Endothelial cell (in vitro differentiated cells): ENCODE data around the genes OR2AG2 and CYB5R2.

GRCh38 chr11:6468874-6469451 is 4.8 kb downstream of the TRIM3 start:
- PRO-cap, result bidirectional peak, plus-strand start at chr11:6469337, minus-strand start at chr11:6469053

GRCh38 chr11:6477991-6478447 is 3.1 kb downstream of the ARFIP2 start:
- PRO-cap, result no peak

DNA sequence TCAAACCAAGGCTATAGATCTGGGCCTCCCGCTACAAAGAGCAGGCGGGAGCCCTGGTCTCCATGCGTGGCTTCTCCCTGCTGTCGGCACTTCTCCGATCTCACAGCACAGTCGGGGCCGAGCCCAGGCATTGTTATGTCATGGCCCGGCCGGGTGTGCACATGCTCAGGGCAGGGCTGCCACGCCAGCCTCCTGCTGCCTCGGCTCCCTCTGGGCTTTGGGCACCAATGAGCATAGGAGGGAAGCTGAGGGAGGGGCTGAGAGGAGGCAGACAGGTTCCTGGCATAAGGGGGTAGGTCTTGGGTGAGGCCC is 16.7 kb downstream of the RRP8 start:
- PRO-cap, result no peak

DNA sequence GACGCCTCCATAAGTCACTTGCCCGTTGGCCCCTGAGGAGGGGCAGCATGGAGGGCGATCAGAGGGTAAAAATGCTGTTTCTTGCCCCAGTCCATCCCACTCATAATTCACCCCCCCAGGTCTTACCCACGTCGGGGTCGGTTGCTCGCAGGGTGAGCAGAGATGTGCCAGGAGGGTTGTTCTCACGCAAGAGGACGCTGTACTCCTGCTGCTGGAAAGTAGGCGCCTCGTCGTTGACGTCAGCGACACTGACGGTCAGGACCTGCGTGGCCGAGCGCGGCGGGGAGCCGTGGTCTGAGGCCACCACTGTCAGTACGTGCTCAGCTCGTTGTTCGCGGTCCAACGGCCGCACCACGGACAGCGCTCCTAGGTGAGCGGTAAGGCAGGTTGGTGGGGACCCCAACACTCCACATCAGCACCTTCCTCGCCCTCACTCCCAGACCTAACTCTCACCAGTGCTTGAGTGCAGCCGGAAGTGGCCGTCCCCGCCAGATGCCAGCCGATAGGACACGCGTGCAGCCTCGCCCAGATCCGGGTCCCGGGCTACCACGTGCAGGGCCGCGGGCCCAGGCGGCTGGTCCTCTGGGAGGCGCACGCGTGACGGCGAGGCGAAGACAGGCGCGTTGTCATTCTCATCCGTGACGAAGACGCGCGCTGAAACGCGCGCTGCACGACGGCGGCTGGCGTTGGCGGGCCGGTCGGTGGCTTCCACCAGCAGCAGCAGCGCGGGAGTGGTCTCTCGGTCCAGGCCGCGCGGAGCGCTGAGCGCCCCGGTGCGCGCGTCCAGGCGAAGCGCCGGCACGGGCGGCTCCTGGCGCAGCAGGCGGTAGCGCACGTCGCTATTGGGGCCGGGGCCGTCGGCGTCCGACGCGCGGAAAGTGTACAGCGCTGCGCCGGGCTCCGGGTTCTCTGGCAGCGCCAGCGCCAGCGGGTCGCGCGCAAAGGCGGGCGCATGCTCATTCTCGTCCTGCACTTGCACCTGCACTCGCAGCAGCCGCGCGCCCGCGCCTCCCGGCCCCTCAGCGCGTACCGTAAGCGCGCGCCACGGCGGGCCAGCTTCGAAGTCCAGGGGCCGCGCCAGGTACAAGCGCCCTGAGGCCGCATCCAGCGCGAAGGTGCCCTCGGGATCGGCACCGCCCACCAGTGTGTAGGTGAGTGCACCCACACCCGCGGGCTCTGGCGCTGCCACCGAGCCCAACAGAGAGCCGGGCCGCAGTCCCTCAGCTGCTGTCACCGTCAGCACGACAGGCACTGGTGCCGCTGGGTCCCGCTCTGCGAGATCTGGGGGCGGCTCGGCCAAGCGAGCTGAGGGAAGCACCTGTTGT is 10.8 kb upstream of the TPP1 start:
- PRO-cap, result no peak

GRCh38 chr11:6743367-6743952 is 28.3 kb downstream of the OR2AG2 start:
- PRO-cap, result no peak

DNA sequence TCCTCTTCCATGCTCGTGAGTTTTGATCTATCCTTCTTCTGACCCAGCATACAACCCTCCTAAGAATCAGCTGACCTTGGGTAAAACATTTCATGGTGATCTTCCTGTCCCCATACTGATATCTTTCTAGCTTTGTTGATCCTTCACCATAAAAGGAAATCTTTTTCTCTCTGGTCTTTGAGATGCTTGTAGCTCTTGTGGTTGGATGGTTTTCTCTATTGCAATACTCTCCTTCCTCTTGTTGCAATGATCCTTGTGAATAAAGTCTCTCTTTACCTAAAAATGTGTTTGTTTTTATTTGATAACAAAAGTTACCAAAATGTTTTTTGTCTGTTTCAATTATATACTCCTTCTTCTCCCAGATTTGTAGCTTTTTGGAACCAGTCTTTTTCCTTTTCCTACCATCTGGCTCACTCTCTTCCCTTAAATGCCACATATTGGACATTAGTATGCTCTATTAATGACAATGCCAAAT is 26.0 kb downstream of the OR2AG2 start:
- PRO-cap, result no peak

- PRO-cap, result unidirectional peak, minus-strand start at chr11:6746471
These were observed 25.3 kb downstream of the OR2AG2 start for GRCh38 chr11:6746204-6747148.

GRCh38 chr11:6771707-6772170 is at the start of gene OR2AG2:
Gene OR2AG2 (minus strand): TSS chr11:6771976.
- PRO-cap, result no peak

DNA sequence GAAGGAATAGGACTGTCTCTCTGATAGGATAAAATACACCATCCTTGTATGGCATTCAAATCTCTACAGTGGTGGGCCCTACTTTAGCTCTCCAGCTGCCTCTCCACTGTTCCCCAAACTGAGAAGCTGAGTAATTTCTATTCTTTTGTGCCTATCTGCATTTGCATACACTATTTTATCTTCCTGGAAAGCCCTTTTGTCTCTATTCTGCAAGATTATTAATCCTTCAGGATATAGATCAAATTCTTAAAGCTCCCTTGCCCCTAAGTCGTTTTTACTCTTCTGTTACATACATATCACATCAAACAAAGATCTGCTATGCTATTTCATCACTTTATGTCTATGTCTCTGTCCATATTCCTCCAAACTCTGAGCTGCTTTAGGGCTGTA is 7.5 kb downstream of the PPFIBP2 start:
- PRO-cap, result no peak

- PRO-cap, result no peak
These were observed 78.9 kb downstream of the PPFIBP2 start for GRCh38 chr11:7592598-7593281.

- PRO-cap, result no peak
These were observed 2.0 kb downstream of the CYB5R2 start for GRCh38 chr11:7671268-7671769.

- PRO-cap, result bidirectional peak, plus-strand start at chr11:7673720, minus-strand start at chr11:7673500; bidirectional peak, plus-strand start at chr11:7674338, minus-strand start at chr11:7674059
These were observed at the start of gene CYB5R2 for GRCh38 chr11:7673308-7674502. Gene CYB5R2 (minus strand): TSS chr11:7673500.

DNA sequence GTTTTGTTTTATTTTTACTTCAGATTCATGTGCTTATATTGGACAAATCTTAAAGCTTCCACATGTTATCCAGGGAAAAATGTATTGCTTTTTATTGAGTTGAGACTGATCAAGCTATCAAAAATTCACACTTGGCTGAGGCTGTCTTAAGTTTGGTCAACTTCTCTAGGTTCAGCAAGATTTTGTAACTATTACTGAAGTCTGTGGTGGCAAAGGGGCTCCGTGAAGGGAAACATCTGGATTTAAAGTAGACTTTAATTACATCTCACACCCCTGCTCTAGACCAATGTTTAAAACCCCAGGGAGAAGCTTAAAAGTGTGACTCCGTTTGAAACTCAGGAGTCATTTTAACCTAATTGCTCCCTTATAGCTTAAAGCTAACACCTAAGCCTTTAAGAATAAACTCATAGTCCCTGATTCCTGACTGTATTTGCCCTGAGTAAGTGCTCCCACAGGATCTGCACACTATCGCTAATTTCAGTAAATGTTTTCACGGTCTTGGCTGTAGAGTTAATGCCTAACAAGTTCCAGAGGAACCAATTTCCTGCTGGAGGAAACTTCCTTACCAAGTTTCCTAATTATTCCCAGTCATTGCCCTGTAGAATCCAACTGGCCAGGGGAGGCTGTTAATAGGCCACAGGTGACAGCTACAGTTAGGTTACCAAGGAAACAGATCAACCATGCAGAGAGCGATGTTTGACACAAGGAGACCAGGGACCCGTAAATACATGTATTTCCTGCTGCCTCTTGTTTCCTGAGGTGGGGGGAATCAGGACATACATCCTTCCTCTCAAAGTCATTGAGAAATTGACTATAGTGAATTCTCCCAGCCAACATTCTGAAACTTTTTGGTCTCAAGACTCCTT is 40.4 kb downstream of the OR10A6 start:
- PRO-cap, result bidirectional peak, plus-strand start at position 793 of the sequence, minus-strand start at position 515 of the sequence

DNA sequence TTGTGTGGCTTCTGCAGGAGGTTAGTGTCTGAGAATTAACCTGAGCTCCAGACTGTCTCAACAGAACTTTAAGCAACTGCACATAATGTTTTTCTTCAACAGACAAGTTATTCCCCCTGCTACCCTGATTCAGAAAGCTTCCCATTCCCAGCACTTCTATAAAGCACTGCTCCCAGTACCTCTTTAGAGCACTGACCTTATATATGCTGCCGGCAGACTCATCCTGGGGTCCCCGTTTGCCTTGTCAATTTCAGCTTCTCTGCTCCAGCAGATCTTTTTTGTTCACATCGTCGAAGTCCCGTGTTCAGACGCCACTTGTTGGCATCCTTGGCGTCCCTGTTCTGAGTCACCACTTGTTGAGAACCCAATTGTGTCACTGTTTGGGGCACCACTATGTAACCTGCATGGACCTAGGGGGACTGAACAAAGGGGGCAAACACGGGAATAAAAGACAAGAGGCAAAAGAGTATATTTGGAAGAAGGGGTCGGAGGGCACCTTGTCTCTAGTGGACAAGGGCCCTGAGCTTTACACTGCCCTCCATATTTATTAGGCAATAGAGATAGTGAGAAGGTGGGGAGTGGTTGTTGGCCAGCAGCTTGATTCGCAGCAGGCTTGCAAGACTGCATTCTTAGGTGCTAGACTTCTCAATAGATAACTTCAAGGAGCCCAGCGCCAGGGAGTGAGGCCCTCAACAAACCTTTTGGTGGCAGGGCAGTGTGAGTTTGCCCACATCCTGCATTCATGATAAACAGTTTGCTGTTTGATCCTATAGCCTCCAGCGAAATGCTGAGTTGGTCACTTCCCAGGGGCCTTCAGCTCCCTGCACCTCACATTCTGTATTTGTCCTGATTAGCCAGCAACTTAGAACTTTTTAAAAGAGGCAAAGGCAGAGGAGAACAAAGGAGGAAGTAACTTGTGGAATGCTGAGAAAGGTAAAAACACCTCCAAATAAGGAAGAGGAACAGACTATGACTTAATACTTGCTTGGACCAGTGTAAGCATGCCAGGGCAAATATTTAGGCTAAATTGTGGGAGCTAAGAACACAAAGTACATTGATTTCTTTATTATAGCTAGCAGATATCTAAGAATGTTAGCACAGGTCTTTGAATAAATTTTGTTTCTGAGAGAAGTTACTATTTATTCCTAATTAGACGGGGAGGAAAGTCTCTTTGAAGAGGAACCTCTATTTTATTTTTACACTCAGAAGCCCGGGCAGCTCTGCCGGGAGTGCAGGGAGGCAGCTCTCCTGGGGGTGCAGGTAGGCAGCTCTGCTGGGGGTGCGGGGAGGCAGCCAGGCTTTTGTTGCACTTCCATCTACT is 25.2 kb downstream of the OR10A6 start:
- PRO-cap, result bidirectional peak, plus-strand start at position 977 of the sequence, minus-strand start at position 848 of the sequence

- PRO-cap, result no peak
These were observed 4.6 kb downstream of the EIF3F start for GRCh38 chr11:7991612-7992289.

- PRO-cap, result no peak
These were observed 8.0 kb downstream of the EIF3F start for GRCh38 chr11:7994918-7995701.

- PRO-cap, result no peak
These were observed 12.2 kb upstream of the TUB start for GRCh38 chr11:8068581-8069355.

GRCh38 chr11:8336280-8336788 is 72.7 kb upstream of the LMO1 start:
- PRO-cap, result no peak

DNA sequence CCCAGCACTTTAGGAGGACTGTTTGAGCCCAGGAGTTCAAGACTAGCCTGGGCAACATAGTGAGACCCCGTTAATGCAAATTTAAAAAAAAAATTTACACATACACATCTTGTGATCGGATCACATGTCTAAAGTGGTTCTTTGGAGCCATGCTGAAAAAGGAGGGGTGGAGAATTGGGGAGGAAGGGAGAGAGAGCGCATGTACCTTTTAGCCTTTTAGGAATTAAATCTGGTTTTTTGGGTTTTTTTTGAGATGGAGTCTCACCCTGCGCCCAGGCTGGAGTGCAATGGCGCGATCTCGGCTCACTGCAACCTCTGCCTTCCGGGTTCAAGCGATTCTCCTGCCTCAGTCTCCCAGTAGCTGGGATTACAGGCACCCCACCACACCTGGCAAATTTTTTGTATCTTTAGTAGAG is 9.2 kb downstream of the RPL27A start:
- PRO-cap, result no peak

GRCh38 chr11:8732609-8733333 is 50.2 kb downstream of the RPL27A start:
- PRO-cap, result no peak